Skeletal muscle tissue (tissue), 7 donors: ENCODE results near the genes C9orf50 and PRRX2.

DNA sequence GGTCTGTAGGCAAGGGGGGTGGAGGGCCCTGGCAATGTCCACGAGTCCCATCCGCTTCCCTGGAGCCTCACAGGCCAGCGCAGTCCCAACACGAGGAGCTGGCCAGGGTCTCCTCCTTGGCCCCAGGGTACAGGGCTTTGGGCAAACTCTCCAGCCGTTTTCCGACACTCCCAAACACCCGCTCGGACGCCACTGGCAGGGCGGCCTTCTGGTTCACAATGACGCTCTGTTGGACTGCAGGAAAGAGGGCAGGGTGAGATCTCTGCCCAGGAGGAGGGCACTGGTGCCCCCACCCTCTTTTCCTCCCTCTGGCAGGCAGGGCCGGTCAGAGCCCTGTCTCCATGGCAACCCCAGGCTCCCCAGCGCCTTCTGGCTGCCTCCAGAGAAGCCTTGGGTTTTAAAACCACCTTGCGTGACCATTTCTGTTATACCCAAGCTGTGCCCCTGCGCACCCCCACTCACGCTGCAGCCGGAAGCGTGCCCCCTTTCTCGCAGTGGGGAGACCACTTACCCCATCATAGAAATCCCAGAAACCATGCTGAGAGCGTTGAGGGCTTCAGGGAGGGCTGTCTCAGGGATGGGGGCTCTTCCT lies 7.4 kb downstream of the C9orf50 start:
- PRO-cap, 3 experiments = peak in 1 of 3 experiments; most common minus-strand start position 236 of the sequence (in 1)
- RAMPAGE, long total RNA = no peak
- RRBS, 2 experiments = no CpG with 5 or more reads among the region's 20 CpGs

DNA sequence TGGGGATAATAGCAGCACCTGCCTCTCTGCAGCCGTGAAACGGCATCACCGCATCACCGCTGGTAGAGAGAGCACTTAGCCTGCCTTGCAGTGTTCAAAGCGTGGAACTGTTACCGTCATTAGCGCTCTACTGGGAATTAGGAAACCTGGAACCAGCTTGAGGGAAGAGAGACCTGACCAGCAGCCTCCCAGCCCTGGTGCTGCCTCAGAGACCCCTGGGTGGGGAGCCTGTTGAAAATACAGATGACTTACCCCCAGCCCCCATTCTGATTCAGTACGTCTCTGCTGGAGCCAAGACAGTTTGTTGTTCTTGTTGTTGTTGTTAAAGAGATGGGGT lies at the start of gene C9orf50:
Gene C9orf50 (minus strand): TSS at position 68 of the 337 bp plus-strand sequence.
- PRO-cap, 3 experiments = no peak in any of the 3 experiments
- RAMPAGE, long total RNA = no peak
- RRBS, 2 experiments = no CpG with 5 or more reads among the region's 8 CpGs

GRCh38 chr9:129624911-129625551 lies 932 bp upstream of the NTMT1 start:
- PRO-cap, 3 experiments = no peak in any of the 3 experiments
- RAMPAGE, long total RNA = no peak
- RRBS, 2 experiments = no CpG with 5 or more reads among the region's 21 CpGs

DNA sequence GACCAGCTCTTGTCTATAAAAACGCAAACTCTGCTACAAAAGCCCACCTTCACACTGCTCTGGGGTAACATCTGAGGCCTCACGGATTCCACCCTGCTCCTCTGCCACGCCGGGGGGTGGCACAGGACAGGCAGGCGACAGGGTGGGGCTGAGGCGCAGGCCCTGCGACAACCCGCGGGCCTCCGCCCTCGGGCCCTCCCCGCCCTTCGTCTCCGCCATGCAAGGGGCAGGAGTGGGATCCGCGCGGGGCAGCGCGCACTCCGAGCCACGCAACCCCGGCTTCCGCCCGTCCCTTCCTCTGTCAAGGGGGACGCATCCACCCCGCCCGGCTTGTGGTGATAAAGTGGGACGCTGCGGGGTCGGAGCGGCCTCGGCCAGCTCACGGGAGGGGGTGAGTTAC lies 464 bp downstream of the ASB6 start:
- PRO-cap, 3 experiments = no peak in any of the 3 experiments
- RAMPAGE, long total RNA = no peak
- RRBS, 2 experiments = 2% methylated on average over 11 of the region's 33 CpGs

DNA sequence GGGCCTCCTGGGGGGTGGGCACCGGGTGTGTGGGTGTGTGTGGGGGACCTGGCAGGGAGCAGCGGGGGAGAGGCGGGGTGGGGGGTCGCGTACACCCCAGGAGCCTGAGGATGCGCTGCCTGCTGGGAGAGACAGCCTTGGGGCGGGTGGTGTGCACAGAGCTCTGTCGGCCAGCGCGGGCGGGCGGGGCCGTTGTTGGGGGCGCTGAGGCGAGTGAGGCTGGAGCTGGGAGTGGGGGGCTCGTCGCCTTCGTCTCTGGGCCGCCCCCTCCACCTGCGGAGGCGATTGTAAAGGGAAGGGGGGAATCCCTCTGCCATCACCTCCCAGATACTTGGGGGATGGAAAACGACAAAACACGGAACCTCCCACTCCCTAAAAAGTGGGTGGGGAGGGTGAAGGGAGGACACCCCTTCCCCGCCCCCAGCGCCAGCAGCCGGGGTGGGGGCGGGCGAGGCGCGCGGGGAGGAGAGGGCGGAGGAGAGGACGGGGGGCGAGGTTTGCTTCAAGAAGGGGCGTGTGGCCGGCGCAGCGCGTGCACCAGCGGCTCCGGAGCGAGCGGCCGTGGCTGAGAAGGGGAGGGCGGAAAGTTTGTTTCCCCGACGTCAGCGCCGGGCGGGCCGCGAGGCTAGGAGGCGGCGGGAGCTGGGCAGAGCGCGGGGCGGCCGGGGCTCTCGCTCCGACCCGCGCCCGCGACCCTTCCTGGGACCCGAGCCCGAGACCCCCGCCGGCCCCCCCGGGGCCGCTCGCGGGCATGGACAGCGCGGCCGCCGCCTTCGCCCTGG lies at the start of gene PRRX2:
Gene PRRX2 (plus strand): TSS at position 531 of the 782 bp plus-strand sequence.
- PRO-cap, 3 experiments = peak in 2 of 3 experiments; most common plus-strand start position 628 of the sequence (in 2); most common minus-strand start position 320 of the sequence (in 1)
- RAMPAGE, long total RNA = no peak
- RRBS, 2 experiments = 2 to 3% methylated on average over 46 of the region's 77 CpGs

DNA sequence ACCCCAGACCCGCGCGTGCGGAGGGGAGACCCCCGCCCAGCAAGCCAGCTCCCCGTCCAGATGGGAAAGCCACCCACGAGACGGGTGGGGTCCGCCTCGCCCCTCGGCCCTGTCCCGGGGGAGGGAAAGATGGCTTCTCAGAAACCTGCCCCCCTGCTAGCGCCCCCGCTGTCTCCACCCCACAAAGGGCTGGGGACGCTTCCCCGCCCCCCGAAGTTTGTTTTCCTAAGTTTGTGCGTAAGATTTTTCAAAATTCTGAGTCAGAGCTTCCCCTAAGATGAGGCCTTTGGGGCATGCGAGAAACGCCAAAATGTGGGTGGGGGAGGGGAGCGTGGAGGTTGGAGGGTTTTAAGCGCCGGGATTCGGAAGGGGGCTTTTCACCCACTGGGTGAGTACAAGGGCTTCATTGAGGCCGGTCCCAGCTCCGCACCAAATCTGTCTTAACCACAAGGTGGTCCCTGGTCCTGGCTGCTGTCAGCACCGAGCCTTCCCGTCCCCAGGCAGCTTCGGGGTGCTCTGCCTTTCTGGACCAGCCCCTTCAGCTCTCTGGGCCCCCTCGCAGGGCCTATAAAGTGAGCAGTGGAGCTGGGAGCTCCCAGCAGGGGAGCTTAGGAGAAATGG lies 32.3 kb downstream of the PRRX2 start:
- PRO-cap, 3 experiments = no peak in any of the 3 experiments
- RAMPAGE, long total RNA = no peak
- RRBS, 2 experiments = 2 to 3% methylated on average over 2 to 7 of the region's 30 CpGs

GRCh38 chr9:129698631-129698935 lies 33.1 kb downstream of the PRRX2 start:
- PRO-cap, 3 experiments = peak in 2 of 3 experiments; most common plus-strand start chr9:129698739 (in 1)
- RAMPAGE, long total RNA = no peak
- RRBS, 2 experiments = no CpG with 5 or more reads among the region's 5 CpGs

- PRO-cap, 3 experiments = no peak in any of the 3 experiments
- RAMPAGE, long total RNA = no peak
- RRBS, 2 experiments = 75 to 77% methylated on average over 3 to 7 of the region's 16 CpGs
Measured at GRCh38 chr9:129709458-129710065, 43.3 kb downstream of the PTGES start.

DNA sequence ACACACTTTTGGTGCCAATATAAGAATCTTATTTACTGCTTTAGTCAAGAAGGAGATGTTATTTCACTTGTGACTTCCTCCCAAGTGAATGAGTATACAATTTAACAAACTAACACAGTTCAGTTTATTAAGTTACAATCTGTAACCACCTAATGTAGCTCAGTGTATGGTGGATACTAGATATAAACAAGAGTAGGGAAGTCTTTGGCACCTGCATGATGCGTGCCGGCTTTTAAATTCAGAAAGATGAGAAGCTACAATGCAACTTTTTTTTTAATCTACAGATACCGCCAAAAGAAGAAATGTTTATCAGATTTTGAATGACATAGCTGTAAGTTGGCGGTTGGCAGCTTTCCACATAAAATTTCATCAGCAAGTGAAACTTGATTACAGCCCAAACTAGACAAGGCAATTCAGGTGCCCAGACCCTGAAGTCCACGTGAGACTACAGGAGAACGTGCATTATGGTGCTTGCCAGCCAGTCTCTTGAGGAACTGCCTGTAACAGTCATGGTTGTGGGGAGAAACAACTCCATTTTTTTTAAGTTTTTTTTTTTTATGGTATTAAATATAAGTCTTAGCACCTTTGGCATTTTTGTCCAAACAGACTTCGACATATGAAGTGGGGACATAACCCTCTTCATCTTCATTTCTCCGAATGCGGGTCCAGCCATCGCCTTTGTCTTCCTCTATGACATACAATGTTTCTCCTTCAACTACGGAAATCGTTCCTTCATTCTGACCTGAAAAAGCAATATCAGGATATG lies 60.2 kb downstream of the USP20 start:
- PRO-cap, 3 experiments = no peak in any of the 3 experiments
- RAMPAGE, long total RNA = no peak
- RRBS, 2 experiments = no CpG with 5 or more reads among the region's 12 CpGs

DNA sequence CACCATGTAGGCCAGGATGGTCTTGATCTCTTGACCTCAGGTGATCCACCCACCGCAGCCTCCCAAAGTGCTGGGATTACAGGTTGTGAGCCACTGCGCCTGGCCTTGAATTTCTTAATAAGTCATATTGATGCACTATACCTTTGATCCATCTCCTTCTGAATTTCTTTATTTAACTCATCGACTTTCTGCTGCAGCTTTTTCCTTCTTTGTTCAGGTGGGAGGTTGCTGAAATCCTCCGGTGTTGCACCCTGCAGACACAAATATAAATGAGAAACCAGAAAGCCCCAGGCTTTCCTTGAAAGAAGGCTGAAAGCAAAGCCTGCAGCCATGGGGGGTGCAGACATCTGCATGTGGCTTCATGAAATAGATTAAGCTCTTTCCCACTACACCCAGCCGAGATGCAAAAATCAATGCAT lies 73.5 kb downstream of the USP20 start:
- PRO-cap, 3 experiments = no peak in any of the 3 experiments
- RAMPAGE, long total RNA = no peak
- RRBS, 2 experiments = no CpG with 5 or more reads among the region's 5 CpGs

DNA sequence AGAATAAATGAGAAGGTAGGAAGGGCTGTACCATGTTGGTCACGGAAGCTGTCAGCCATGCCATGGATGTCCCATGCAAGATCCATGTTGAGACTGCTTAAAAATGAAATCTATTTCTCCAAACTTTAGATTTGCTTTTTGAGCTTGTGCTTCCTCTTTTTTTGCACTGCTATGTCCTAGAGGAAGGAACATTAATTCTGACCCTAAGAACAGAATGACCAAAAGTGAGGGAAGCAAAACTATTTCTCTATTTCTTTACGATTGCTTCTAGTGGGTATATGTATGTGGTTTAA lies 84.5 kb downstream of the USP20 start:
- PRO-cap, 3 experiments = no peak in any of the 3 experiments
- RAMPAGE, long total RNA = no peak
- RRBS, 2 experiments = no CpG with 5 or more reads among the region's 2 CpGs

DNA sequence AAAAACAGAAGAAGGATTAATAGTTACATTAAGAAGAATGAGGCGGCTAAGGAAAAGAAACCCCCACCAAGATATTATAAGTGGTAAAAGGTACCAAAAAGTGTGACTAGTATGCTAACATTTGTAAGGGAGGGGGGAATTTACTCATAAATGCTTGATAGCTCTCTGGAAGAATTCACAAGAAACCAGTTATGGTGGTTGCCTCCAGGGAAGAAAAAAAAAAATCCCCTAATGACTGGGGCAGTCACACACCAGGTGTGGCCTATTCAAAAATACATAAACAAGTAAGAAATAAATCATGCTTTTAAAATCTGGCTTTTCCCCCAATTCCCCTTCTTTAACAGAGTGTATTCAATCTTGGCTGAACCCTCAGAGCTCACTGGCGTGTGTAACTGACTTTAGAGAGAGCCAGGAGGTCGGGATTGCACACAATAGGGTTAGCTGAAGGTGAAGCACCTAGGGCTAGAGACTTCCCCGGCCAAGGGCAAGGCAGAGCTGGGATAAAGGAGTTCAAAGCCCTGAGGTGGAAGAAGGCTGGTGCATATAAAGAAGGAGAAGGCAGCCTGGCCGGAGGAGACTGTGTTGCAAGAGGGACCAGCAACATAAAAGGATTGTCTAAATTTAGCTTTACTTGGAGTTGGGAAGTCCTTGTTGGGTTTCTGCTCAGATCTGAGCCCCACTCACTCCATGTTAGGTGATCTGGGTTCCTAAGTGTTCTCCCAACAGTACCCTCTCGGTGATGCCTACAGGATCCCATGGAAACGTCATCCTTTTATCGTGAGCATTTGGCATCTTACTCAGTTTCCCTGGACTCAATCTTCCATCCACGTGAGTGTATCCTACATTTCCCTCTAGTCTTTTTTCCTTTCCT lies 19.8 kb downstream of the FNBP1 start:
- PRO-cap, 3 experiments = no peak in any of the 3 experiments
- RAMPAGE, long total RNA = no peak
- RRBS, 2 experiments = 9 to 13% methylated on average over 1 of the region's 9 CpGs

GRCh38 chr9:130030742-130031122 lies 12.3 kb downstream of the FNBP1 start:
- PRO-cap, 3 experiments = no peak in any of the 3 experiments
- RAMPAGE, long total RNA = no peak

DNA sequence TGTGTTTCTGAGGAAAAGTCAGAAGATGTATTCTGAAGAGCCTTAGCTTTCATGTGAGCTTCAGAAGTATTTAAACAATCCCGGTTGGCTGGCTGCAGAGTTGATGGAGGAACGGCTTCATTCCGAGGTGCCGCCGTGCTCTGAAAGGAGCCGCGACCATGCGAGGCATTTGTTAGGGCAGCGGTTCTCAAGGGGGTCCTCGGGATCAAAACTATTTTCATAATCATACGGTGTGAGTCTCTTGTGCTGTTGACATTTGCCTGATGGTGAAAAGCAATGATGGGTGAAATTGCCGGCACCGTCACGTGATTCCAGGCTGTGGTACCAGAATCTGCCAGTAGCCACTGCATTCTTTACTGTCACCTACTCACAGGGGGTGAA lies 58.4 kb downstream of the GPR107 start:
- PRO-cap, 3 experiments = no peak in any of the 3 experiments
- RAMPAGE, long total RNA = no peak
- RRBS, 2 experiments = no CpG with 5 or more reads among the region's 14 CpGs

- PRO-cap, 3 experiments = no peak in any of the 3 experiments
- RAMPAGE, long total RNA = no peak
- RRBS, 2 experiments = no CpG with 5 or more reads among the region's 17 CpGs
Measured at GRCh38 chr9:130138178-130139281, 33.7 kb upstream of the NCS1 start.

DNA sequence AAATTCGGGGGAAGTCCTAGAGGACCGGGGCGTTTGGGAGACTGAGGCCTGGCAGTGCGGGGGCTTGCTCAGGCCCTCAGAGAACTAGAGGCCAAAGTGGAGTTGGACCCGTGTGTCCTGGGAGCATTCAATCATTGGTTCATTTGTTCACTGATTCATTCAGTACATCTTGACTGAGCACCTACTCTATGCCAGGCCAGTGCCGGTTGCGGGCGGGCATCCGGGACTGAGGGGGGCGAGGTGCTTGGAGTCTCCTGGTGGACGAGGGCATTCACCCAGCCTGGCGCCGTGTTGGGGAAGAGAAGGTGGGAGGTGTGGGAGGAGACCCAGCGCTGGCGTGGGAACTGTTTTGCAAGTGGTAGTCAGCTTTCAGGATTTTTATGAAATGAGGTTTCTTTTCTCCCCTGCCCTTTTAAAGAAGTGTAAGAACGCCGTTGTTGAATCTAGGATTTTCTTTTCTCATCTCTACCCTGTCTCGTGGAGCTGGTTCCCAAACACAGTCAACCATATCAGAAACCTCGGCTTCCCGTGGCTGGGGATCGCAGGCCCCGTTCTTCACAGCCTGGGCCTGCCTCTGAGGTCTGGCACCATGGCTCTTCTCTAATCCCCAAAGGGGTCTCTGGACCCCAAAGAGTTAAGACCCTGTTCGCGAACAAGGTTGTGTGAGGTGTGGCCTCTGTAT lies 37.3 kb downstream of the NCS1 start:
- PRO-cap, 3 experiments = no peak in any of the 3 experiments
- RAMPAGE, long total RNA = no peak
- RRBS, 2 experiments = no CpG with 5 or more reads among the region's 24 CpGs

DNA sequence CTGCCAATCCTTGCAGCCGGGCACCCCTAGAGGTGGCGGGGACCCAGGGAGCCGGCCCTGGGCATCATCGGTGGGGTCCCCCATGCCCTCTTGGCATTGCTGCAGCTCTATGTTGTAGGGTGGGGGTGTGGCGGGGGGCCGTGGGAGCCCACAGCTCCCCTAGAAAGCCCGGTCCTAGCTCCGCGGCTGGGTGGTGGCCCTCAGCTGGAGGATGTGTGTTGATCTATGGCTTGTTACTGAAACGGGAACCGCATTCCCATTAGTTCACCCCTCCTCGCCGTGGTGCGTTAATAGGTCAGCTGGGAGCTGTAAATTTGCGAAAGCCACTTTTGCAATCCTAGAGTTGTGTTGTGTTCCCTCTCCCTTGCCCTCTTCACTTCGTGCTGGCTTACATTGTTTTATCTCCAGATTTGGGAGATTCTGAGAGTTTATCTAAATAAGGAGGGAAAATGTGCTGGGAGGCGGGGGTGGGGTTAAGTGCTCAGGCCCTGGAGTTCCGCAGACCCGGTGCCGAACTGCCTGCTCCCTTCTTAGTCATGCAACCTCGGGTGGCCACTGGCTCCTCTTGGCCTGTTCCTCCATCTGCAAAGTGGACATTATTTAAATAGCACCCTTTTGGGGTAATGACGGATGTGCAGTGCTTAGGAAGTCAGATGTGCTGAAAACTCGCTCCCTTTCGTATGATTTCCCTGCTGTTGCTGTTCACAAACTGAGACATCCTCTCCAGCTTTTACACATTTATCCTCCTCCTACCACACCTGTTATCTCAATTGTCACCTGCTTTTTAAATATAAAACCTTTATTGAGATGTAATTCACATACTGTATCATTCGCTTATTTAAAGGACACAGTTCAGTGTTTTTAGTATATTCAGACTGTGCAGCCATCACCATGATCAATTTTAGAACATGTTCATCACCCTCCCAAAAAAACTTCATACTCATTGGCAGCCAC lies 62.9 kb downstream of the HMCN2 start:
- PRO-cap, 3 experiments = peak in 1 of 3 experiments; most common plus-strand start position 533 of the sequence (in 1); most common minus-strand start position 217 of the sequence (in 1)
- RAMPAGE, long total RNA = no peak
- RRBS, 2 experiments = no CpG with 5 or more reads among the region's 25 CpGs

DNA sequence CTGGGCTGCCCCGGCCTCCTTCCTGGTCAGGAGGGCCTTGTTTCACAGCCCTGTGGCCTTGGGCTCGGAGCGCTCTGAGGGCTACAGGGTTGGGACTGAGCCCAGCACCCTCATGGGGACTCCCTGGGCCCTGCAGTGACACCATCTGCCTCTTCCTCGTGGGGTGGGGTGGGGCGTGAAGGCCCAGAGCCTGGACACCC lies 78.1 kb downstream of the HMCN2 start:
- PRO-cap, 3 experiments = no peak in any of the 3 experiments
- RAMPAGE, long total RNA = no peak
- RRBS, 2 experiments = no CpG with 5 or more reads among the region's 5 CpGs

DNA sequence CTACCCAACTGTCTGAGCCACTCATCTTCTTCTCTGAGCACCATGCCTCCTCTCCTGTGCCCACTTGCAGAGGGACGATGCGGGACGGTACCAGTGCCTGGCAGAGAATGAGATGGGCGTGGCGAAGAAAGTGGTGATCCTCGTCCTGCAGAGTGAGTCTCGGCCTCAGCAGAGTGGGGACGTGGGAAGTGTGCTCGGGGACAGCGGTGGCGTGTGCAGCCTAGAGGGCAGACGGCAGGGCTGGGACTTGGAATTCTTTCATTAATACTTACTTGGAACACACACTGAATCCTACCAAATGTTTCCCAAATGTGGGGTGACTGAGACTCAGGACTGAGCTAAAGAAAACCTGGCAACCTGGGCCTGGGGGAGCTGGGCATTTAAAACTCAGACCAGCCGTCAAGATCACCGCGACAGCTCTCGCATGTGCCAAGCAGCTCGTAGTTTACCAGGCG lies 34.2 kb upstream of the ASS1 start:
- PRO-cap, 3 experiments = no peak in any of the 3 experiments
- RAMPAGE, long total RNA = no peak
- RRBS, 2 experiments = no CpG with 5 or more reads among the region's 18 CpGs

- PRO-cap, 3 experiments = no peak in any of the 3 experiments
- RAMPAGE, long total RNA = no peak
- RRBS, 2 experiments = no CpG with 5 or more reads among the region's 9 CpGs
Measured at GRCh38 chr9:130597104-130597864, 17.9 kb downstream of the FUBP3 start.